Type B pancreatic cell (in vitro differentiated cells): ENCODE data around the gene TNP1.

DNA sequence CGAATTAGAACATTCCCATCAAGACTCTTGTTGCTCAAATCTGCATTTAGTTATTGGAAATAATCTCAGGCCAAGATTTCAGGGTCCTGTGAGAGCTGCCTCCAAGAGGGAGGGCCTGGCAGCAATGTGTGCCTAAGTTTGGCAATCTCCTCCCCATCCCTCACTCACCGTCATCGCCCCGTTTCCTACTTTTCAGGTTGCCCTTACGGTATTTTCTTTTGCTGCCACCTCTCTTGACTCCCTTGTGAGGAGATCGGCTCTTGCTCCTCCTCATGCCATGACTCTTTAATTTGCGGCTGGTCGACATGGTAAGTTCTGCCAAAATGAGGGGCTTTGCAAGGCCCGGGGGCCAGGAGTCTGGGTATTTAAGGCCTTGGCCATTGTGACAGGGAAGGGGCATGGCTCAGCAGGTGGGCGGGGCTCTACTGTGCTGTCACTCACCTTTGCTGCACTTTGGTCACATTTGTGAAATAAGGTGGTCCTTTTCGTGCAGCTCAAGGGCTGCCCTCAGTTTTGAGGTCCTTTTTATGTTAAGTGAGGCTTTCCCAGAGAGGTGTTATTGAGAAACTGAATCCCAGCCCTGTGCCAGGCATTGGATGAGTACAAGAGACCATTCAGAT is at the start of gene TNP1:
Gene TNP1 (minus strand): TSS at position 337 of the 620 bp plus-strand sequence.
- PRO-cap: no peak

DNA sequence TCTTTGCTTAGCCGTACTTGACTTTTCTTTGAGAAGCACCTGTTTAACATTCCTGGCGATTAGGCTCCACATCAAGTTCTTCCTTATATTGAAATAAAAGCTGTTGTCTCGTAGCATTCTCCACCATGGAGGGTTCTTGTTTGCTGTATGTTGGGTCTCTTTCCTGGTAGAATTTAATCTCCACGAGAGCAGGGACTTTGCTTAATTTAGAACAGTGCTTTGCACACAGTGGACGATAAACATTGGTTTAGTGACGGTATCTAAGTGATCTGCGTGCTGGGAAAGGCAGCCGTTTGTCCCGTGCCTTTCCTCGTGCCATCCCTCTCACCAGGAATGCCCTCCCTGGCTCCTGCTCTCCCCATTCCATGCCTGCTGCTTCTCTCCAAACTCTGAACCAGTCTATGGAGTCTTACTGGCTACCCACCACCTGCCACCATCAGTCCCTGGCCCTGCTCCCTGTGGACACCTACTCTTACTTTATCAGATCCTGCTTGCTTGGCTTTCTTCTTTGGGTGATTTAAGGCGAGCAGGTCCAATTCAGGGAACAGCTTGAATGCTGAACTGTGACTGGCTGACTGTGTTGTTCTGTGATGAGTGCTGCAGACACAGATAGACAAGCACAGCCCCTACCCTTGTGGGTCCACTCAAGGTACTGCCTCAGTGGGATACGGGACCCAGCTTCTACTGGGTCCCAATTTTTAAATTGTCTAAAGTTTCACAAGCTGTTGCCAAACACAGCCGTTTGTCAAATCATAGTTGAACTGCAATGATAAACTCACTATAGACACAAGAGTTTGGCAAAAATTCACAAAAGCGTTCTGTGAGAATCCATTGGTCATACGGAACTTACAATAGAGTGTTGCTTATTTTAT is 27.4 kb upstream of the TNP1 start:
- PRO-cap: no peak

GRCh38 chr2:216971678-216972048 is 111.8 kb upstream of the TNP1 start:
- PRO-cap: no peak

GRCh38 chr2:217248160-217249114 is 388.6 kb upstream of the TNP1 start:
- PRO-cap: no peak

- PRO-cap: no peak
Observed at GRCh38 chr2:217356673-217357217, 496.9 kb upstream of the TNP1 start.

- PRO-cap: no peak
Observed at GRCh38 chr2:217412598-217413071, 552.8 kb upstream of the TNP1 start.

GRCh38 chr2:217808479-217808943 is 194.3 kb downstream of the TNS1 start:
- PRO-cap: no peak

DNA sequence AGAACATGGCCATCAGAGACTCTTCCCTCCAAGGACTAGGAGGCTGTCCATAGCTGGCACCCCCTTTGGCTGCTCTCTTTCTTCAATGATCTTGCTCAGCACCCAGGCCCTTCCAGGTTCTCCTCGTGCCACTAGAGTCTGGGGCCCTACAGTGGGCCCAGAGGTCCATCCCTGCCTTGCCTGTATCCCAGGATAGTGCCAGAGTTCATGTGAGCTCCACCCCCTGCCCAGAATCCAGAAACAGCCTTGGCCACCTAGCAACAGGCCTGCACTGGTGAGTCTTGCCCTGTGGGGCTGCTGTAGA is 180.7 kb downstream of the TNS1 start:
- PRO-cap: no peak

DNA sequence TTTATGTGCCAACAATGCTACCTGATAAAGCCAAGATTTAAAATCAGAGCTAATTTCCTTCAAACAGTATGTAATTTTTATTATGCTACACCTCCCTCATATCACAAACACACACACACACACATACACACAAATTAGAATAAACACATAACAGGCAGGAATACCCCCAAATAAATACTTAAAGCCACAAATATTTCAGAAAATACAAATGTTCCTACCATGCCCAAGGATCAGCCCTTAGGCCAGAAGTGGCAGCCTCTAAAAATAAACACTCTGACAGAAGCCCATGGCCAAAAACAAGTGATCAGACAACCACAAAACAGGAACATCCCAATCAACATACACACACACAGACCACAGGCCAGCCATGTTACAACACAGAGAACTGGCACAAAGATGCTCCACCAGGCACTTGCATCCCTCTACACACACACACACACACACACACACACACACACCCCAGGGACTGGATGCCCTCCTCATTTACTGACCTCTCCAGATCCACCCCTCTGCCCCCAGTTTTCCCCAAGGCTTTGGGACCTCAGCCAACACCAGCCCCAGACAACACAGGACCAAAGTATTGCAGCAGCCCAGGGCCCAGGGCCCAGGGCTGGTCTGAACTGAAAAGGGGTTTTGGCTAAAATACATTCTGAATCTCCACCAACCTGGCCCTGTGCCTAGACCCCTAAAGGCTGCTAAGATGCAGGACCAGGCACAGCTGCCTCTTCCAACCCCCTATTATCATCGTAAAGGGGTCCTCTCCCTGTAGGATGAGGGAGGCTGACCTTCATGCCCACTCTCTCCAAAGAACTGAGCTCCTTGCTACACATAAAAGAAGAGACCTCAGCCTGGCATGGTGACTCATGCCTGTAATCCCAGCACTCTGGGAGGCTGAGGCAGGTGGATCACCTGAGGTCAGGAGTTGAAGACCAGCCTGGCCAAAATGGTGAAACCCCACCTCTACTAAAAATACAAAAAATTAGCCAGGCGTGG is 151.5 kb downstream of the TNS1 start:
- PRO-cap: no peak

DNA sequence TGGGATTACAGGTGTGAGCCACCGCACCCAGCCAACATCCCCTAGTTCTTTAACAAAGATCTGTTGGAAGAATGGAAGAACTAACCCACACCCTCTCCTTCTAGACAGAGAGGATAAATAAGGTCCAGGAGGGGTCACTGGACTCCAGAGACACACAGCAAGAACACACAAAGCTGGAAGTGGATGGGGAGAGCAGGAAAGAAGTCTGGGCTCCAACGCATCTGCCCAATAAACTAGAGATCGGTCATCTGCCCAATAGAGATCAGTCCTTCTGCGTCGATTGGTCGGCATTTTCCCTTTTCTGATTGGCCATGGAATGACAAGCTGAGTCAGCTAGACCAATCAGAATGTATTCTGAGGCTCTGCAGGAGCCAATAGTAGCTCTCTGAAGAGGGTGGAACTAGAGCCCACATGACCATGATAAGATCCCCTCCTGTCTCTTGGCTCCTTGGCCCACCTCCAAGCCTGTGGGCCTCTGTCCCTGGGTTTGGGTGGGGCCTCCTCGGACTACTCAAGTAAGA is 115.2 kb downstream of the TNS1 start:
- PRO-cap: no peak

DNA sequence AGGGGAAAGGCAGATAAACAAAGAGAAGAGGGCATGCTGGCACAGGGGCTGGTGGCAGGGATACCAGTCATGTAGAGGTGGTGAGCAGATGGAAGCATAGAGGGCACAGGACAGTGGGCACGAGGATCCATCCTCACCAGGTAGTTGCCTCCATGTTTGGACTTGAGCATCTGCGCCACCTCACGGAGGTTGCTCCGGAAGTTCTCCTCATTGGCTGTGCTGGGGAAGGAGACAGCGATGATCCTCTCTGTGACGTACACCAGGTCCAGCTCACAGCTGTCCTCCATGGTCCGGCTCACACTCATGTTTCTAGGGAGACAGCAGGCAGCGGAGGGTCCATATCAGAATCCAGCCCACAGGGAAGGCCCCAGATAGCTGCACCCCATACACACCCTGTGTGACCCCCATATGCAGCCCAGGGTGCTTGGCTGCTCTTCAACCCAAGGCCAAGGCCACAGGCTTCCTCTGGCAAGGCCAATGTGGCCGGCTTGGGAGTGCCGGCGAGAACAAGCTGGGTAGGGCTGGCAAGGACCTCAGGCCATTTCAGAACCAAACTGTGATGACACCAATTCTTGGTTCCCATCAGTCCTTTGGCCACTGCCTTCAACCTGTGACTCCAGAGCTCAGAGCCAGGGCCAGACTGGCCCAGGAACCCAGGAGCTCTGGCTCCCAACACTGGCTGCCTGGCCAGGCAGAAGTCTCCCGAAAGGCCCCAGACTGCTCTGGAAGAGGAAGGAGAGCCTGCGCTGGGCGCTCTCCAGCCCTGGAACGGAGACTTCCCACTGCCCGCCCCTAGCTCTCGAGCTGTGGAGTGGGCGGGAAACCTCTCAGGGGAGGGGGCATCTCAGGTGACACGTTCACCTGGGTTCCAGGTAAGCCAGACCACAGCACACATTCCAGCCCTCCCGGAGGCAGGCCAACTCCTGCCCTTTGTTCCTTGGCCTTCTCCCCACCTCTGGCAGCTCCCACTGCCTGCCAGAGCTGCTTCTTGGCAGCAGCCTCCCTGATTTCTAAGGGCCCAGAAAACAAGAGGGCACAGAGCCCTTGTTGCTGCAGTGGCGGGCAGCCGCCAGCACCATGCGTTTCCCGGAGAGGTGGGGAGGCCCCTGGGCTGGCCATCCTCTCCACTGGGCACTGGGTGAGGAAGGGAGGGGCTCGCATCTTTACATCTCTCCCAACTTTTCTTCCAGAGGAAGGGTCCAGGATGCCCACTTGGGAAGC is 104.7 kb downstream of the TNS1 start:
- PRO-cap: no peak

DNA sequence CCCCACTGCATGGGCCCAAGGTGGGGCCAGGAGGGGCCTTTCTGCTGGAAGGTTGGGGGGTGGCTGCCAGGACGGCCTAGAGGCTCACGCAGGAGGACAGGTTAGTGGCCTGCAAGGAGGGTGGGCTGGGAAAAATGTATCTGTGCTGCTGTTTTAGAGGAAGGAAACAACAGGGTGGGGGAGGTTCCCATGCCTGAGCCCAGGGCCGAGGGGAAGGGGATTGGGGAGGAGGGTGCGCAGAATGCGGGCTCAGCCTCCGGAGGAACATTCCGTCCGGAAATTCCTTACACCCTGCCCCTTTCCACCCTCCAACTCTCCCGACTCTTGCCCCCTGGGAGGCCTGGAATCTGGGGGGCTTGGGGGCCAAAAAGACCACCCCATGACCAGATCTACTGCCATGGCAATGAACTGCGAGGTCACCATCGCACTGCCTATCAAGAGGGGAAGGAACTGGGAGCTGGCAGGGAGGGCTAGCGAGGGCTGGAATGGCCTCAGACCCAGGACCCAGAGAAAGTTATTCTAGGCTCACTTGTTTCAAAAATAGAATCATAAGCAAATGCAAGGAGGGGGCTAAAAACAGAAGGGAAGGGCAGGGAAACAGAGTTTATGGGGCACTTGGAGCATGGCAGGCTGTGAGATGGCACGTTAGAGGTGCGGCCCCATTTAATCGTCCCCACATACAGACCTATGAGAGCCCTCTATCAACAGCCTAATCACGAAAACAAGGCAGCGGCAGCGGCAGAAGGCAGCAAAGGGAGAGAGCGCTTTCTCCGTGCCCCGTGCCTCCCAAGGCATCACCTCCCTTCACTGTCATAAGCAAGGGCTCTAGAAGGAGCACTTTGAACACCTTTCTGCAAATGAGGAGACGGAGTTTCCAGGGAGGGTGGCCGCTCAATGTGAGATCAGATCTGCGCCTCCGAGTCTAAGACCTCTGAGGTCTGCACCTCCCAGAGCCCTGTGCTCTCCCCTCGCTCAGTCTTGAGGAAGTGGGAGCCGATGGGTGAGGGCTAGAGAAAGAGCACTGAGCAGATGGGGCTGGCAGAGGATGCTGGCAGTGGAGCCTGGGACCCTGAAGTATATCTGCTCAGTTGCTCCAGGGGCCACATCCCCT is 90.3 kb downstream of the TNS1 start:
- PRO-cap: no peak

DNA sequence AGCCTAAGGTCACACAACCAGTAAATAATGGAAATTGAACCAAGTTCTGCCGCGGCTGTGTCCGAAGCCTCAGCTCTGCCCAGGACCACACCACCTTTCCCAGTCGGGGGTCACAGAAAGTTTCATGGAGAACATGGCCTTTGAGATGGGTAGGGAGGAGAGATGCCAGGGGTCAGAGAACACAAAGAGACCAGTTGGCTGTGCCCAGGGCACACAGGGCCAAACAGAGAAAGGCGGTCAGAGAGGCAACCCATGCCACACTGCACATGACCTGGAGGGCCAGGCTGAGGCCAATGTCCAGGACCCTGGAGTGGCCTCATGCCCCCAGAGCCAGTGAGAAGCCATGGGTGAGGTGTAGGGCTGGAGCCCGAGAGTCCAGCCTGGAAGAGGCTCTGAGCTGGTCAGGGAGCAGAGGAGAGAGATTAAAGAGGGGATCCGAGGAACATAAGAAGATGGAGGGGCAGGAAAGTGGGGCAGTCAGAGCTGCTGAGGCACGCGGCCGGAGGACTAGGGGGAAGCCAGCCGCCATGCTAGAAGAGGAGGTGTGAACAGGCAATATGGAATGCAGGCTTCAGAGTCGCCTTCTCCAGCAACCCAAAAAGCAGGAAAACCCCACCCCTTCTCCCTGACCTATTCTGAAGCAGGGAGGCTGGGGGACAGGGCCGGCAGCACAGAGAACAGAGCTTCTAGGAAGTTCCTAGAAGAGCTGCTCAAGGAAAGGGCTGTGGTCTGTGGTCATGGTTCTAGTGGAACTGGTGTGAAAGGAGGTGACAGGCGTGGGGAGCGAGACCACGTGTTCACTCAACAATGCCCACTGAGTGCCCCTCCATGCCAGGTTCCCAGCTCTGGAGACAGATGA is 72.3 kb downstream of the TNS1 start:
- PRO-cap: no peak

DNA sequence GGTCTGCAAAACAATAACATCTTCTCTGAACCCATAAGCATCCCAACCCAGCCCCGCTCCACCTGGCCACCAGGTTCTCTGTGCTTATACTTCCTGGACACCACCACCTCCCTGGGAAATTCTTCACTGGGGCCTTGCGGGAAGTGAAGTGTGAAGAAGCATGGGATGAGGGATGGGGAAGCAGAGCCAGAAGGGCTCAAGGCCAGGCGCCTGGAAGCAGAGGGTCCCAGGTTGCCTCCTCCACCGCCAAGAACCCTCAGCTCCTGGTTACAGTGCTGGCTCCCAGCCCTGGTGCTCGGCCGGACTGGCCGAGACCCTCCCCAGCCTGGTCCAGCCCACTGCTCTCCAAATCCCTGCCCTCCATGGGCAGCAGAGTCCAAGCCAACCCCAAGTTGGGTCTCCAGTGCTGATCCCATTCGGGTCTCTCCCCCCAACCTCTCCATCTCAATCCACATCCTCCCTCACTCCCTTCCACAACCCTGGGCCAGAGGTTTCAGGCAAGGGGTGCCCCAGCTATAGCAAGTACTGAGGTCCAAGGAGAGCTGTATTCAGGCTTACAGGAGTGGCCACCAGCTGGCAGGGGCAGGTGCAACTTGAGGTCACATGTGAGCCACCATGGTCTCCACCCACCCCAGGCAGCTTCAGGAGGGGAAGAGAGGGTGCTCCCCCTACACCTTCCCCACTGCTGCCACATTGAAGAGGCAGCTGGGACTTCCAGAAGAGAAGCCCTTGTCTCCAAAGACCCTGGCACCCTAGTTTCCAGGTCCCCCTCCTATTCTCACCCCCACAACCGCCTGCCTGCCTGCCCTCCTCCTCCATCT is 60.6 kb downstream of the TNS1 start:
- PRO-cap: no peak

DNA sequence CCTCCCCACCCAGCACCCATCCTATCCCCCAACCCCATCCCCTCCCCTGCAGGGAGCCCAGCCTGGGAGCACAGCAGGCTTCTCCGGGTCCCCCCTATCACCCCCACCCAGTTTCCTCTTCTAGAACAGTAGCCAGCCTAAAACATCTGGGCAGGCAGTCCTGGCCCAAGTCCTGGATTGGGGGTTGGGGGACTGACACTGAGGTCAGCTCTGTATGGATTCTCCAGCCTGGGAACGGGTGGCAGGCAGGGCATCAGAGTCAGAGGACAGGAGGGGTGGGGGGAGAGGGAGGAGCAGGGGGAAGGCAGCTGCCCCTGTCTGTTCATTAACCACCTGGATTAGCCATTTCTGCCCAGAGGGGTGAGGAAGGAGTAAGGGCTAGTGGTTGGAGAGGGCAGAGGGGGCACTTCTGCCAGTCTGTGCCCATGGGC is 60.0 kb downstream of the TNS1 start:
- PRO-cap: no peak

GRCh38 chr2:217994675-217995440 is 7.9 kb downstream of the TNS1 start:
- PRO-cap: no peak

DNA sequence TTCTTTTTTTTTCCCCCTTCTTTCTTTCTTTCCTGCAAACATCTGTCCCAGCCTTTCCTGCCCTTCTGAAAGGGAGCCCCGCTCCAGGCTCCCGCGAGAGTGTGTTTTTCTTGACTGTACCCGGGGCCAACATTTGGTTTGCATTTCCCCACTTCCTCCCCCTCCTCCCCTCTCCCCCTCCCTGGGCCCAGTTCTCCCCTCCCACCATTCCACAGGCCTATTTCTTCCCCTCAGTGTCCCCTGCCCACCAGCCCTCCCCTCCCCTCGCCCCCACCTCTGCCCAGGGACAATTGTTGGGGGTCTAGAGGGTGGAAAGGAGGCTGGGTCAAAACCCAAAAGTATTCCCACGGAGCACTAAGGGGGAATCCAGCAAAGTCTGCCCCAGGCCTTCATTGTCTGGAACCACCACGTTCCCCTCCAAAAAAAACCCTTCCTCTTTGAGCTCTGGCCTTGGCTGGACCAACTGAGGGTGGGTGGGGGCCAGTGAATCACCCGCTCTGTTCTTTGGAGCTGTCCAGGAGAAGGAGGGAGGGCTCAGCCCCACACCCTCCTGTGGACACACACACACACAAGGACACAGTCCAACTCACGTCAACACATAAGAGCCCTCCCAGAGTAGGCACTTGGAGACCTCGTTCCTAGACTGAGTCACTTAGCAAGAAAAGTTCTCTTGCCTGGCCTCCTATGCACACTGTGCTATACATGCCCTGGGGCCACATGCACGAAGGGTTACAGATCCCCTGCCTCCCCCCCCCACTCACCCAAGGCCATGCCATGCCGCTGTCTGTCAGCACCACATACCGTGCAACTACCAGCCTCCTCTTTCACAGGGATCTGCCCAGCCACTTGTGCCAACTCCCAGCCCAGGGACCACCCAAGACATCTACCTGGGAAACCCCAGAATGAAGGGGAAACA is 1.1 kb upstream of the TNS1 start:
- PRO-cap: no peak

- PRO-cap: no peak
Observed at GRCh38 chr2:218216725-218216887, 383 bp upstream of the ARPC2 start.

GRCh38 chr2:218233677-218234166 is 16.7 kb downstream of the ARPC2 start:
- PRO-cap: no peak

GRCh38 chr2:218246161-218246360 is 14.8 kb upstream of the GPBAR1 start:
- PRO-cap: no peak